ENCODE measurements around a stretch of chr10.

GRCh38 chr10:62067618-62068169 is 166.2 kb downstream of the ARID5B start:
- PRO-cap = no peak

GRCh38 chr10:62243139-62243694 is 25.4 kb downstream of the RTKN2 start:
- PRO-cap = no peak

- PRO-cap = no peak
These were observed 10.0 kb downstream of the ZNF365 start for GRCh38 chr10:62384037-62384705.

DNA sequence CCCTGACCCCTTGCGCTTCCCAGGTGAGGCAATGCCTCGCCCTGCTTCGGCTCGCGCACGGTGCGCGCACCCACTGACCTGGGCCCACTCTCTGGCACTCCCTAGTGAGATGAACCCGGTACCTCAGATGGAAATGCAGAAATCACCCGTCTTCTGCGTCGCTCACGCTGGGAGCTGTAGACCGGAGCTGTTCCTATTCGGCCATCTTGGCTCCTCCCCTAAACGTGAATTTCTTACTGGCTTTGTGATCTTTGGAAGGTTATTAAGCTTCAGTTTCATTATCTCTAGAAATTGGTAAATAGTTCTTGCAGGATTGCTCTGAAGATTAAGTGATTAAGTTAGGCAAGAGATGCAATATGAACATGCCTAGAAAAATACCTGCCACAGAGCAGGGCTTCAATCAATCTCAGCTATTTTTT is 196.0 kb upstream of the ADO start:
- PRO-cap = no peak

GRCh38 chr10:62620641-62620967 is 183.9 kb upstream of the ADO start:
- PRO-cap = no peak

- PRO-cap = no peak
These were observed 44.2 kb upstream of the ADO start for GRCh38 chr10:62760156-62760828.

GRCh38 chr10:62815608-62816239 is 442 bp downstream of the EGR2 start:
- PRO-cap = no peak

GRCh38 chr10:62911634-62912106 is 95.5 kb upstream of the EGR2 start:
- PRO-cap = no peak

DNA sequence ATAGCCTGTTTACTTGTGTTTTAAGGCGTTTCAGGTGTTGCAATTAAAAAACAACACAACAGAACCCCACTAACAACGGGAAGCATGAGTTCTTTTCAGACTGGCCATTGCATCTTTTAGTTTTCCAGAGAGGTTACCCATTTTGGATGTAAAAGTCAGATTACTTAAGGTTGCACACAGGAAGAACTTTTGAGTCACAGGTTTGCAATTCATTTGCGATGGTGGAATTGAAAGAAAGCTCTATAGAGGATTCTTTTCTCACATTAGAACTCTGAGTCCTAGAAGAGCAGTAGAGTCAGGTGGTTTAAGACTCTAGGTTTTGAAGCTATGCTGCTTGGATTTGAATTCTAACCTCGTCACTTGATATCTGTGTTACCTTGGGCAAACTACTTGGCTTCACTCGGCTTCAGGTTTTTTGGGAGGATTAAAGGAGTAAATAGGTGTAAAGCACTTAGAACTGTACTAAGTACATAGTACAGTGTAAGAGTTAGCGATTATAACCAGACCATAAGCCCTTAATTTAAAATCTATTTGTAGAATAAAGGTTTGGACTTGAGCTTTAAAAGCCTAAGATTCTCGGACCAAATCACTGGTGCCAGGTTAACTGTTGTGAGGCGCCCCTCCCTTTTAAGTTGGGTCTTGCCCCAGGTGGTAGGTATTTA is 1.2 kb downstream of the NRBF2 start:
- PRO-cap = no peak

- PRO-cap = no peak
These were observed 31.7 kb downstream of the NRBF2 start for GRCh38 chr10:63164835-63165248.

- PRO-cap = no peak
These were observed 32.9 kb downstream of the NRBF2 start for GRCh38 chr10:63165756-63166636.

GRCh38 chr10:63207172-63207935 is 74.2 kb downstream of the NRBF2 start:
- PRO-cap = no peak

- PRO-cap = no peak
These were observed 92.5 kb downstream of the NRBF2 start for GRCh38 chr10:63225655-63225989.

GRCh38 chr10:63366726-63367429 is 98.9 kb downstream of the JMJD1C start:
- PRO-cap = no peak

DNA sequence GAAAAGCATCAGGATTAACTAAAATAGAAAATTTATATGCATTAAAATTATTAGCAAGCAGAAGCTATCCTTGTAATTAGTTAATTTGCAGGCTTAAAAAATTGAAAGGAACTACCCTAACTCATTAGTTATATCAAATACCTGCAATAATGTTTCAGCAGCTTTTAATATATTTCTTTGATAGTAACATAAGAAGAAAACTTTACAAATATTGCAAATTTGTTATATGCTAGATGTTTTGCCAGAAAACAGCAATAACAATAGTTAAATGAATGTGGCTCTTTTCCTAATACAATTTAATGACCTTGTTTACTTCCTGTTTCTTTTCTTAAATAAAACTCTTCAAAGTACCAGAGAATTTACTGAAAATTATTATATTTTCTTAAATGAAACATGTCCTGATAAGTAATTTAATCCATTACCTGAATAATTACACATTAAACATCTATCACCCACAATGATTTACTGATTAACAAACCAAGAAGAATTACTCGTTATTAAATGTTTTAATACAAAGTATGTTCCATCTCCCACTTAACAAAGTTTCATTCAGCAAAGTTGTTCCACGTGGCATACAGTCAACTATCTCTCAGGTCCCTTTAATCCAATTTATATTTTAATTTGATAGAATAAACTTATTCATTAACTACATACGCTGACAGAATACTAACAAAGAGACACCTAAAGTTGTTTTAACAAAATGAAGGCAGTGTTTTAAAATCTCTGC is 86.5 kb downstream of the JMJD1C start:
- PRO-cap = no peak

DNA sequence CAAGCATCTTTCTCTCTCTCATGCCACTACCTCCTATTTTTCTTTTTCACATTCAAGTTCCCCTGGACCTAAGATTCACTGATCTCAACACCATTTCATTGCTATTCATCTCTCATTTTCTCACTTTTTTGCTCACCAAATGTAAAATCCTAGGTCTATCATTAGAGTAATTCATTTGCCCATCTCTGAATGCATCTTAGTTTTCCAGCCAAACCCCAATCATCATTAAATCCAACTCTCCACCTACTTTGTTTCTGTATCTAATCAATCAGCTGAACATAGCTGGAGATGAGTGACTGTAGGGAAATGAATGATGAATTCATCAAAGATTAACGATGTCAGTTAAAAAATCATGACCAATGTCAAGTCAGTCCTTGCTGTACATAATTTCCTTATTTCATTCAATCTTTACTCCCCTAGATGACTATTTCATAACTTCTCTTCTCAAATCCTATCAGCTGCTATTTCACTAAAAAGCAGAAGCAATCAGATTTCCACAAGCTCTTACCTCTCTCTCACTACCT is 28.8 kb downstream of the JMJD1C start:
- PRO-cap = no peak

GRCh38 chr10:63442413-63443312 is 23.1 kb downstream of the JMJD1C start:
- PRO-cap = no peak

- PRO-cap = no peak
These were observed 111.2 kb downstream of the REEP3 start for GRCh38 chr10:63632339-63632886.

DNA sequence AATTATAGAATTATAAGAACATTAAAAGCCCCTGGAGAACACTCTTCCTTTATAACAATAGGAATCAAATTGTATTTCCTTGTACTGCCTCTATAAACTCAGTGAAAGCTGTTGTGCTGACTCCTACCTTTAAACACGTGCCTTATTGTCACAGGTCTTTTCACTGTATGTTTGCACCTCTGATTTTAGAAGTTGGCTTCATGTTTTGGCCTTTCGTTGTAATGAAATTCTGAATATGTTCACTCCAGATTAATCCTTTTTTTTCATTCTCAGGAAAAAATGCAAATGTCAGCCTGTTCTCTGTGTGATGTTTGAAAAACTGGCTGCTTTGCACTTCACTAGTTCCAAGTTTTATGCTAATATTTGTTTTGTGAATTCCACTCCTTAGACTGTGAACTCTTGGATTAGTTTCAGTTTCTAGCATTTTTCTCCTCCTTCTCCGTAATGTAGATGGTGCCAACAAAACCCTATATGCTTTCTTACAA is 1512.1 kb downstream of the REEP3 start:
- PRO-cap = no peak

- PRO-cap = bidirectional peak, plus-strand start at chr10:67764096, minus-strand start at chr10:67764053; unidirectional peak, minus-strand start at chr10:67764450
These were observed 68.1 kb upstream of the CTNNA3 start for GRCh38 chr10:67763794-67764806.